ENCODE measurements around a stretch of chr16.

DNA sequence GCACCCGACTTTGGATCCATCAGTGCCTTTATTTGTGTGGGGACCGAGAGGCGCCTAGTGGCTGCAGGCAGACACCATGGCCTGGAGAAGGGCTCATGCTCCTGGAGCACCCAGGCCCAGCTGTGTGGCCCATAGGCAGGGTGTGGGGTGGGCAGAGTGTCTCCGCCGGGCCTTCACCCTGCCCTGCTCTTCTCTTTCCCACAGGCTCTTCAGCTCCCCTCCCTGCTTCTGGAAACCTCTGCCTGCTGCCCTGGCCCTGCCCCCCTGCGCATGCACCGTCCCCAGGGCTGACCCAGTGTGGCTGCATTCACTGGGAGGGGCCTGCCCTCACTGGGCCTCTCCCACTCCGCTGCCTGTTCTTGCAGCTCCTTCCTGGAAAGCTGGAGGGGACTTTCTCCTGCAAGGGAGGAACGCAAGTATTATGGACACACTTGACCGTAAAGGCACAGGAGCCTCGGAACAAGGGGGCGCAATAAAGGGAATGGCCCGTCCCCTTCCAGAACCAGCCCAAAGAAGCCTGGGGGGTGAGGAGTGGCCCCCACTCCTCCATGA lies 9.9 kb downstream of the C16orf90 start:
- RAMPAGE, long total RNA = no peak
- RRBS = no CpG with 5 or more reads among the region's 13 CpGs

DNA sequence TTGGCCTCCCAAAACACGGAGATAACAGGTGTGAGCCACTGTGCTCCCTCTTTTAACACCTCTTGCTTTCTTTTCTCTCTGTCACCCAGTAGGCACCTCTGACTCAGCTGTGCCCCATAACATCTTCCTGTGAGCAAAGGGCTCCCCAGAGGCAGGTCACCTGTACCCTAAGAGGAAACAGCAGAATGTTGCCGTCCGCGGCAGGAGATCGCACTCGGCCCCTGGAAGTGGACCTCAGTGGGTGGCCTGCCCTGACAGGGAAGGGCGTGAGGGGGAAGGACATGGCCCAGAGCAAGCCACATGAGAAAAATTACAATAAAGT lies 977 bp upstream of the NLRC3 start:
- RAMPAGE, long total RNA = no peak
- RRBS = no CpG with 5 or more reads among the region's 7 CpGs

- RAMPAGE, long total RNA = no peak
- RRBS = no CpG with 5 or more reads among the region's 12 CpGs
Observed at GRCh38 chr16:3592510-3592998, 15.4 kb upstream of the NLRC3 start.

- RAMPAGE, long total RNA = no peak
- RRBS = no CpG with 5 or more reads among the region's 6 CpGs
Observed at GRCh38 chr16:3645797-3646153, 8.7 kb upstream of the DNASE1 start.

DNA sequence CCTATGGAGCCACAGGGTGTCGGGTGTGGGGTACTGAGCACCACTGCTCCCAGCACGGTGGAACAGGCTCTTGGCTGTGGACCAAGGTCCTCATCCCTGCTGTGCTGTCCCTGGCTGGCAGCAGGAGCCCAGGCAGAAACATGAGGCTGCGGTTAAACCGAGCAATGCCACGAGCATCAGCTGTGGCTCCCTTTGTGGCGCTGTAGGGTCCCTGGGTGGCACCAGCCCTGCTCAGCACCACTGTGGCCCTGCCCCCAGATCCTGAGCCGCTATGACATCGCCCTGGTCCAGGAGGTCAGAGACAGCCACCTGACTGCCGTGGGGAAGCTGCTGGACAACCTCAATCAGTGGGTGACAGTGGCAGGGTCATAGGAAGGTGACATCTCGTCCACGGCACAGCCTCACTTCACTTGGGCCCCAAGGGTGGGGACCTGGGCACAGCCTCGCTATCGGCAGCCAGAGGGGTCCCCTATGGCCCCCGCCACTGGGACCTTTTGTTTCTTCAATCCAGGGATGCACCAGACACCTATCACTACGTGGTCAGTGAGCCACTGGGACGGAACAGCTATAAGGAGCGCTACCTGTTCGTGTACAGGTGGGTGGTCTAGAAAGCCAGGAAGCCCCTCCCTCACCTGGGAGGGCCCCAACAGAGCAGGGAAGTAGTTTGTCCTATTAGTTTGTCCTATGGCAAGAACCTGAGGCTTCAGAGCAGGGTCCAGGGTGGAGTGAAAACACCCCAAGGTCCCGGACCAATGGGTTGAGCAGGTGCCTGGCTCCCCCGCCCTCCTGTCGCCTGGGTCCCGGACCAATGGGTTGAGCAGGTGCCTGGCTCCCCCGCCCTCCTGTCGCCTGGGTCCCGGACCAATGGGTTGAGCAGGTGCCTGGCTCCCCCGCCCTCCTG lies 1.4 kb downstream of the DNASE1 start:
- RAMPAGE, long total RNA = no peak
- RRBS = no CpG with 5 or more reads among the region's 26 CpGs

- RAMPAGE, long total RNA = no peak
- RRBS = no CpG with 5 or more reads among the region's 9 CpGs
Observed at GRCh38 chr16:3665623-3666171, 11.2 kb downstream of the DNASE1 start.

DNA sequence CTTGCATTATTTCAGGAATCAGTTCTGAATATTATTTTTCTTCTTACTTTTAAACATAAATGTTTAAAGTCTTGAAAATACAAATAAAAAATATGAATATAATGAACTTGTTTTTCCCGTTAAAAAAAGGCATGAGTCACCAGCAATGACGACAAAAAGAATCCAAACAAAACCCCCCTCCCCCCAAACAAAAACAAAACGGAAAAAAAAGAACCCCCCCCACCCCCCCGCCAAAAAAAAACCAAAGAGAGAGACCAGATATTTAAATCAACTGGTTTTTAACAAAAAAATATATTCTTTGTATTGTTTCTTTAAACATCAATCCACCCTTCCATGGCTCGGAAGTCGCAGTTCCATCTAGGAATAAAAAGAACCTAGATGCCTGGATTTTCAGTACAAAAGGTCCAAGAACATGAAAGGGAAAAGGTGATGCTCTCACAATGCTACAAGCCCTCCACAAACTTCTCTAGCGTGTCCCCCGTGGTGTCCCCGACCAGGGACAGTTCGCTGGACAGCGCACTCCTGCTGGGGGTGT lies 10.0 kb upstream of the TRAP1 start:
- RAMPAGE, long total RNA = no peak
- RRBS = no CpG with 5 or more reads among the region's 11 CpGs

GRCh38 chr16:3736529-3737061 lies 19.3 kb upstream of the TRAP1 start:
- RAMPAGE, long total RNA = no peak
- RRBS = no CpG with 5 or more reads among the region's 12 CpGs

- RAMPAGE, long total RNA = no peak
- RRBS = no CpG with 5 or more reads among the region's 5 CpGs
Observed at GRCh38 chr16:3864152-3864351, 16.5 kb downstream of the CREBBP start.

- RAMPAGE, long total RNA = no peak
- RRBS = no CpG with 5 or more reads among the region's 3 CpGs
Observed at GRCh38 chr16:3959243-3959684, 78.8 kb upstream of the CREBBP start.

DNA sequence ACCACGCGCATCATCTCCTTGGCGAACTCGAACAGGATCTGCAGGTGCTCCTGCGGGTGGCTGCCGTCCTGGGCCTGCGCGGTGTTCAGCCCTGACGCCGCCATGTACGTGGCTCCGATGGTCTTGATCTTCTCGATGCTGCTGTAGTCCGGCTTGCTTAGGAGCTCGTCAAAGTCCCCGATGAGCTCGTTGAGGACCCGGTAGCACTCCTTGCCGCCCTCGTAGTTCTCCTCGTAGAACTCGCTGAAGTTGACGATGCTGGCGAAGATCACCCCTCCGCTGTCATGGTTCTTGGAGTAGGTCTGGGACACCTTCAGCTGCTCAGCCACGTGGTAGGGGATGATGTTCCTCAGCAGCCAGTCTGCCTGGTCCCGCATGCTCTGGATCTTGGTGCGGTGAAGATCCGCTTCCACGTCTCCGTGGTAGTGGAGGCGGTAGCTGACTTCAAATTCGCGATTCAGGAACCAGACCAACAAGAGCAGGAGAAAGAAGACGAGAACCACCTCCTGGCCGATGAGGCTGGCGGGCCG lies 85.9 kb upstream of the CREBBP start:
- RAMPAGE, long total RNA = no peak
- RRBS = 96% methylated on average over 5 of the region's 38 CpGs

- RAMPAGE, long total RNA = no peak
- RRBS = no CpG with 5 or more reads among the region's 4 CpGs
Observed at GRCh38 chr16:3998956-3999272, 117.3 kb downstream of the ADCY9 start.

DNA sequence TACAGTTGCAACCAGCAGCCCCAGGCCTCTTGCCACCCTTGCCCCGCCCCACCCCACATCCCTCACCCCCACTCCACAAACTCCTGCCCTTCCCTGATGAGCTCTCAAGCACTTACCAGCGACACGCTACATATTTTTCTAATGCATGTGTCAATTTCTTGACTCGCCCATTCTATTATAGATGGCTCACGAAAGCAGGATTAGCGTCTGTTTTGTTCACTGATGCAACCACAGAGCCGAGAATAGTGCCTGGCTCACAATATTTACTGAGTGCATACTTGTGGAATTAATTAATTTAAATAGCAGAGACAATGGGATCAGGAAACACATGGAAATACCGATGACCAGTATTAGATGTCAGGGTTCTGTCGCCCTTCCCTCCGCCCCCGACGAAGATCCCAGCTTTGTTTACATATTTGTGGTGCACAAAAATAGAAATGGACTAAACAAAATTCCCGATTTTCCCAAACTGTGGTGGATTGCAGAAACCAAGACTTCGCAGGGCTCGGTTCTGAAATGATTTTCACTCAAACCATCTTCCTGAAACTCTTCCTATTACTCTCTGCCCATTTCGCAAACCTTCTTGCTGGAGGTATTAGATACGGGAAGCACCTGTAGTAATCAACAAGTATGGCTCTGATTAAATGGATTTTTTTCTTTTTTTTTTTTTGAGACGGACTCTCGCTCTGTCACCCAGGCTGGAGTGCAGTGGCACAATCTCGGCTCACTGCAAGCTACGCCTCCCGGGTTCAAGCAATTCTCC lies 62.1 kb downstream of the ADCY9 start:
- RAMPAGE, long total RNA = no peak
- RRBS = no CpG with 5 or more reads among the region's 22 CpGs

GRCh38 chr16:4085572-4086088 lies 30.6 kb downstream of the ADCY9 start:
- RAMPAGE, long total RNA = no peak
- RRBS = no CpG with 5 or more reads among the region's 17 CpGs

- RAMPAGE, long total RNA = no peak
- RRBS = no CpG with 5 or more reads among the region's 2 CpGs
Observed at GRCh38 chr16:4179140-4179414, 62.8 kb downstream of the SRL start.

GRCh38 chr16:4211930-4212858 lies 29.7 kb downstream of the SRL start:
- RAMPAGE, long total RNA = no peak
- RRBS = no CpG with 5 or more reads among the region's 14 CpGs

- RAMPAGE, long total RNA = no peak
- RRBS = no CpG with 5 or more reads among the region's 17 CpGs
Observed at GRCh38 chr16:4303664-4304471, 12.0 kb upstream of the GLIS2 start.

DNA sequence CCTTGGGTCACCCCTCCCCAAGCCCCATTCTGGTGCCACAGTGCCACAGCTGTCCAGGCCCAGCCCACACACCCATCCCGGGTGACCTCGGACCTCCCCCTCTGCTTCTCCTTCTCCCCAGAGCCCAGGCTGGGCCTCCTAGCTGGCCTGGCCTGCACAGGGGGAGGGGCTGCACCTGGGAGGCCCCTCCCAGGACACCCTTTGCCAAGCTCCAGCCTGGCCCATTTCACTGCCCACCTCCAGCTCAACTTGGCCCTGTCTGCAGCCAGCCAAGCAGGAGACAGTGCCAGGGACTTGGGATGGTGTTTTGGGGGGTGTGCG lies 1.6 kb downstream of the GLIS2 start:
- RAMPAGE, long total RNA = no peak
- RRBS = no CpG with 5 or more reads among the region's 3 CpGs

GRCh38 chr16:4328814-4329412 lies 13.0 kb downstream of the GLIS2 start:
- RAMPAGE, long total RNA = no peak
- RRBS = no CpG with 5 or more reads among the region's 12 CpGs

DNA sequence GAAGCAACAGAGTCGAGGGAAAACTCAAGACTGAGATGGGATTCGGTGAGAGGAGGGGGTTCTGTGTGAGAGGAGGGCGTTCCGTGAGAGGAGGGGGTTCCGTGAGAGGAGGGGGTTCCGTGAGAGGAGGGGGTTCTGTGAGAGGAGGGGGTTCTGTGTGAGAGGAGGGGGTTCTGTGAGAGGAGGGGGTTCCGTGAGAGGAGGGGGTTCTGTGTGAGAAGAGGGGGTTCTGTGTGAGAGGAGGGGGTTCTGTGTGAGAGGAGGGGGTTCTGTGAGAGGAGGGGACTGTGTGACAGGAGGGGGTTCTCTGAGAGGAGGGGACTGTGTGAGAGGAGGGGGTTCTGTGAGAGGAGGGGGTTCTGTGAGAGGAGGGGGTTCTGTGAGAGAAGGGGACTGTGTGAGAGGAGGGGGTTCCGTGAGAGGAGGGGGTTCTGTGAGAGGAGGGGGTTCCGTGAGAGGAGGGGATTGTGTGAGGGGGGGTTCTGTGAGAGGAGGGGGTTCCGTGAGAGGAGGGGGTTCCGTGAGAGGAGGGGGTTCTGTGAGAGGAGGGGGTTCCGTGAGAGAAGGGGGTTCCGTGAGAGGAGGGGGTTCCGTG lies 6.9 kb downstream of the PAM16 start:
- RAMPAGE, long total RNA = no peak
- RRBS = no CpG with 5 or more reads among the region's 14 CpGs

Data from kidney epithelial cell (primary cell).